SUDHL5 (cell line): ENCODE results near the gene ADGB.

GRCh38 chr6:144301841-144302040 is 16.6 kb downstream of the UTRN start:
- PRO-cap = no peak

DNA sequence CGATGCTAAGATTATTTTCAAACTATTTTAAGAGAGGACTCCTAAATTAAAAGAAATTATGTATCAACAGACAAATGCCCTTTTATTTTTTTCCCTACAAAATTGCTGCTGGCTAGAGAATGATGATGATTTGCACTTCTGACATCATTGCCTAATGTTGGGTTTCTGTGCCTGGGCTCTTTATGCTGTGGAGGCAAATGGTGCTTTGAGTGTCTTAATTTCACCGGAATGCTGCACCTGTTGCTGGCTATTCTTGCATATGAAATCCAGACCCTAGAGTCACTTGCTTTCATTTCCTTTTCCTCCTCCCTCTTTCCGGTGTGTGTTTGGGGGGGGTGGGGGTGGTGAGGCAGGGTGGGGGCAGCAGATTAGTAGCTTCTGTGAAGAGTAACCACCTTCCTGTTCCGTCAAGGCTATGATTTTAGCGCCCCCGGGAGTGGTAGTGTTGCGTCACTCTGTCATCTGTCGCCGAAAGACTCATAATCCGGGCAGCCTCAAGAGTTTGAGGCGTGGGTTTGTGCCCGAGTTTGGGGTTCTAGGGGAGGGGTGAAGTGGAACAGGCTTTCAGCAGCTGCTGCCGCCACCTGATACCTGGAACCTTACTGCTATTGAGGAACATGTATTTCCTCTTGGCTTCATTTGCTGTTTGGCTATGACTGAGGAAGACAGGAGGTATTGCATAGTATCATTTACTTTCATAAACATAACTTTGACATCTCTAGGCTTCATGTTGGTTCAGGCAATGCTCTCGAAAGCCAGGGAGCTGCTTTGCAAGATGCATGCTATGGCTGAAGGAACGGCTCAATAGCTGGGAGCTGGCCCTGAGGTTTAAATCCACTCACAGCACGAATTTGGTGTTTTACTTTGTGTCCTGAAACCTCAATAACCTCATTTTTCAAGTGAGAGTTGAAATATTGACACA is 49.1 kb downstream of the UTRN start:
- PRO-cap = no peak

GRCh38 chr6:144460317-144461196 is 175.4 kb downstream of the UTRN start:
- PRO-cap = no peak

DNA sequence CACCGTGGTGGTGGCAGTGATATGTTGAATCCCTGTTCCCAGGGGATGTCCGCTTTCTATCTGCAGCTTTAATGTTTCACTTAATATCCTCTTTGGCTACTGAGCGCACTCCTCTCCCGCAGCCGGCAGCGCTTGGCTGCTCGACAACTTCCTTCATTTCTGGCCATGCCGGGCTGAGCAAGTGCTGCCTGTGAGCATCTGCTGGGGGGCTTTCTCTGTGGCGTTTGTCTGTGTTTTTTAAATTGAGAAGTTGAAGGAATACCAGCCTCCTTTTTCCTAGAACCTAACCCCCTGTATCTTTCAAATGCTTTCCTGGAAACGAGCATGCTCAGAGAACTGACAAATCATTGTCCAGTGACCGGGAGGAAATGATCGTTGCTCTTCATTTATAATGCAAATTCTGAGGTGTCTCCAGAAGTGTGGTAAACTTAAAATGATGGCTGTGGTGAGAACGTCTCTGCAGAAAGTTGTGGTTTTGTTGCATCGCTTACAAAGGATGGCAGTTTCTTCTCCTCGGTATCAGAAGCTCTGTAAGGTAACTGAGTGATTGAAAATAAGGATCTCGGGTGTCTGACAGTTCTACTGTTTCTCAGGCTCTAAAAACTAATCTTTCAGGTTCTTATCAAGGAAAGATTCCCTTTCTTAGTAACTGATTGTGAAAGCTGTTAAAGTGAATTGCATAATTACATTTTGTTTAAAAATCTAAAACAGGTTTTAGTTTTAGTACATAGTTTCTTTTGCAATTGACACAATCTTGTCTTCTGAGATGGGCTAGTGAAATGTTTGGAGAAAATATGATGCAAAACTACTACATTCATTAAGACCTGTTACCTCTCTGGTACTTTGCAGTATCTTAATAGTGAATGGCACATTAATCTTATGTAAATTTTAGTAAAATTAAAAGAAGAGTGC is 298.2 kb downstream of the UTRN start:
- PRO-cap = no peak

DNA sequence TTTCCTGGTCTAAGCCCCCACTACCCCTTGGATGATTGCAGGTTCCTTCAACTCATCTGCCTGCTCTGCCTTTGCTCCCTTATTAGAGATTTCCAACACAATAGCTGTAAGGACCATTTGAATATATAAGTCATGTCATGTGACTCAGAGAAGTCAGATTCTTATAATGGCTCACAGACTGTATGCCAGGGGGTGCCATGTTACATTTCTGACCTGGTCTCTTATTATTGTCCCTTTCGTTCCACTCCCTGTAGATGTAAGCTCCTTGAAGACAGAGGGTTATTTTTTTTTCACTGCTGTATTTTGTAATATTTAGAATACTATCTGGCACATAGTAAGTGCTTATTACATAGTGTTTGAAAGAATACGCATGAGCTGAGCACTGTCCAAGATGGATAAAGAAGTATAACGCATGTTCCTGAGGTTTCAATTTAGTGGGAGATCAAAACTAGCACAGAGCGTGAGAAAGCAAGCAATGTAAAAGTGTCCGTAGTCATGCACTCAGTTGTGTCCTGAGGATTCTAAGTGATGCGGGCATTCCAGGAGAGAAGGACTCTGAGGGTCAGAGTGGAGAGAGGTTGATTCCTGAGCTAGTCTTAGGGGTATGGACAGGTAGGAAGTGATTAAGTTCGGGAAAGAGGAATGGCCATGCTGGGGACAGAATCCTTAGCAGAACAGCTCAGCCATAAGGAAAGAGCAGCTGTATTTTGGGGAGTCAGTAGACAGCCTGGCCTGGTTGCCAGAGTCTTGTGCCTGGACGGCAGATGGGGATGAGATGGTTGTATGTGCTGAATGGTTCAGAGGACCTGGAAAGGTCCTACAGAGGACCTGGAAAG is 449.8 kb downstream of the UTRN start:
- PRO-cap = no peak

- PRO-cap = no peak
These were observed 524.0 kb downstream of the UTRN start for GRCh38 chr6:144809087-144809625.

DNA sequence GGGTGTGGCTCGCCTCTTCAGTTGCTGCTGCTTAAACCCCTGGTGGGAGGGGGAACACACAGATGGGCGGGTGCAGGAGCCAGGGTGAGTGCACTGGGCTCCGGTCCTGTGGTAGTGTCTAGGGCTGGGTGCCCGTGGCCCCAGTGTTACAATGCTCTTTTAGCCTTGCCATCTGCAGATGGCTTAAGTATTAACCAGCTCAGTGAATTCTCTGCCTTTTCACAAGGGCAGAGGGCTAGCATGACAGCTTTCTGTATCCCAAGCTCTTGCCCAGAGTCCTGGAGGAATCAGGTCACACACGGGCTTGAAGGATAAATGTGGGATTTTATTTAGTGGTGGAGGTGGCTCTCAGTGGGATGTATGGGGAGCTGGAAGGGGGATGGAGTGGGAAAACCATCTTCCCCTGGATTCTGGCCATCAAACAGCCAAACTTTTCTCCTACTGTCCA is 659.1 kb downstream of the EPM2A start:
- PRO-cap = no peak

DNA sequence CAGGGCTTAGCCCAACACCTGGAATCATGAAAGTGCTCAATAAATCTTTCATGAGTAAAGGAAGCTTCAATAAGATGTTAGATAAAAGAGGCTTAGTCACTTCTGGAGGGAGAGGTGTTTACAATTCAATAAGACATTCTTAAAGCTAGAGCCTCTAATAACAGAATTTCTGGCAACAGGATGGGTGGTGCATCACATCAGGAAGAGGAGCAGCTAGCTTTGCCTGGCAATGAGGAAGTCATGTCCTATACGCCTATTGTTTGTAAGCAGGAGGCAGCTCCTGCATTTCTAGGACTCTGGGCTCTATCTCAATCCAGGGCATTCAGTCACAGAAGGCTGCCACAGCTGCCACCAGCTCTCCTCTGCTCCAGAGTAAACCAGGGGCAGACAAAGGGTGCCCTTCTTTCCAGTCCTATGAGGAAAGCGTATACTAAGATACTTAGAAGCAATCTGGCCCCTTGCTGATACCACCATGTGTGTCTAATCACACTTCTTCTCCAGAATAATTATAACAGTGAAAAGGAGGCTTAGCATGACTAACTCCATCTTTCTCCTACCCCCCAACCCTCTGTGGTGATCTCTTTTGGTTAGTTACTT is 638.4 kb downstream of the EPM2A start:
- PRO-cap = no peak

GRCh38 chr6:145684751-145685324 is 50.5 kb downstream of the EPM2A start:
- PRO-cap = no peak

DNA sequence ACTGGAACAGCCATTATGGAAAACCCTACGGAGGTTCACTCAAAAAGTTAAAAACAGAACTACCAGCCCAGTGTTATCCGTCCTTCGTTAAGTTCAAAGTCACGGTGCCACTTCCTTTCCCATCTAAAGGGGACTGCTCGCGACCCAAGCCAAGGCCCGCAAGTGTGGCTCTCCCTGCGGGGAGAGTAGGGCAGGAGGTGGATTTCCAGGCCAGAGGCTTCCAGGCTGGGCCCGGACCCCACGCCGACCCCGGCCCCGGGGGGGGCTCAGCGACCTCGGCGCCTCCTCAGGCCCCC is 571 bp upstream of the RAB32 start:
- PRO-cap = no peak

DNA sequence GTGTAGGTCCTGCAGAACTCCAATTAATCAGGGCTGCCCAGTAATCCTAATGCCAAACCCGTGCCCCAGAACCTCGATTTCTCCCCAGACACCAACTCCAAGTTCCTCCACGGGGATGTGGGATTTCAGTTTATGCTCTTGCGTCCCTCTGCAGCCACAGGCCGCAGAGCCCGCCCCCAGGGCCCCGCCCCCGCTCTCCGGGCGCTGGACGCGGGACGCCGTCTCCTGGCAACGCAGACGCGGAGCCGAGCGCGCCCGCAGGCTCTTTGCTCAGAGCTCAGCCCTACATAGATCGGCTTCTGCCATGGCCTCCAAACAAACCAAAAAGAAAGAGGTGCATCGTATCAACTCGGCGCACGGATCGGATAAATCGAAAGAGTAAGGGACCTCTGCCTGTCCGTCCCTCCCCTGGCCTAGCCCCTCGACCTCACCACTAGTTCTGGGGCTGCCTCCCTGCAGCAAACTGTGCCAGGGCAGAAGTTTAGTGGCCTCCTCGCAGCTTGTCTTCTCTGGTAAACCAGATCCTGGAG is at the start of gene ADGB:
Gene ADGB (plus strand): TSS at position 236 of the 530 bp plus-strand sequence.
- PRO-cap = no peak

- PRO-cap = no peak
These were observed 285.7 kb downstream of the ADGB start for GRCh38 chr6:146884158-146885284.

- PRO-cap = no peak
These were observed 288.9 kb downstream of the ADGB start for GRCh38 chr6:146887690-146888089.

GRCh38 chr6:146985033-146985602 is 219.1 kb upstream of the STXBP5 start:
- PRO-cap = no peak

GRCh38 chr6:147204793-147205397 is 678 bp downstream of the STXBP5 start:
- PRO-cap = no peak

DNA sequence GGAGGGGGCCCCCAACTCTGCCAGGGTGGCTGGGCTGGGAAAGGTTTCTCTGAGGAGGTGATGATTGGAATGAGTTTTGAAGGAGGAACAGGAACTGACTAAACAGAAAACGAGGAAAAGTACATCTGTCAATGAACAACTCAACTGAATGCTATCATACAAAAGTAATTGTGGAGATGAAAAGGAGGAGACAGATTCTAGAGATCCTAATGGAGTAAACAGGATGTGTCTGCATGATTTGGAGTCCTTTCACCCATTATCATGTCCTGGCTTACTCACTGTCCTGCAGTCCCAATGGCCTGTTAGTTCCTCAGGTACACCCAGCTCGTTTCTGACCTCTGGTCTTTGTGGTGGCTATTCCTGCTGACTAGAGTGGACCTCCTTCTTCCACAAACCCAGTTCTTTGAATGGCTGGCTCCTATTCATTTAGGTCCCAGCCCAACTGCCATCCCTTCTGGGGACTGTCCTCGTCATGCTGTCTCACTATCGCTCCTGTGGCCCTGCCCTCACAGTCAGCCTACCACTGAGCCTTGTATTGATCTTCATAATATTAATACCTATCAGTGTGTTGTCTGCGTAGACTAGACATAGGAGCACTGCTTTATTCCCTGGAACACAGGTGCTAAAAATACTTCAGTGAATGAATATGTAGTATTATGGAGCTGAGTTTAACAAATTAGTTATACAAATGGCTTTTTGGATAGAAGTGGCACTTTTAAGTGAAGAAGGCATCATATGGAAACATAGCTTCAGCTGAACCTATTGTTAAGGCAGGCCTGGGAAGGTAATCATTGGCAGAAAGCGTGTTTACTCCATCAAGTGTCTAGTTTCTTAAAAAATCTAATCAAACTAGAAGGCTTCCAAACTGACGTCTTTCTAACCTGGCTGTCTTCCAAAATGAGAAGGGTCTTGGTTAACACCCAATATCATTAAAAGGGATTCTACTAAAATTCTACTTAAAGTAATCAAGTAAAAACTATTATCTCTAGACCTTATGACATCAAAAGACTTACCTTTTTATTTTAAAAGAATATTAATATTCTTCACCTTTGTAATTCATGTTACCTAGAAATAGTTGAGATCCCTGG is 102.5 kb downstream of the STXBP5 start:
- PRO-cap = no peak

- PRO-cap = no peak
These were observed 145.1 kb upstream of the SAMD5 start for GRCh38 chr6:147363279-147363859.

GRCh38 chr6:147382605-147383383 is 125.7 kb upstream of the SAMD5 start:
- PRO-cap = no peak

- PRO-cap = no peak
These were observed 123.6 kb upstream of the SAMD5 start for GRCh38 chr6:147384699-147385406.

GRCh38 chr6:147386742-147387508 is 121.6 kb upstream of the SAMD5 start:
- PRO-cap = no peak